PFSK-1 (cell line): ENCODE measurements around the gene C1orf52.

GRCh38 chr1:78850937-78851370, 155.6 kb downstream of the ADGRL4 start:
- RRBS = no CpG with 5 or more reads among the region's 22 CpGs

DNA sequence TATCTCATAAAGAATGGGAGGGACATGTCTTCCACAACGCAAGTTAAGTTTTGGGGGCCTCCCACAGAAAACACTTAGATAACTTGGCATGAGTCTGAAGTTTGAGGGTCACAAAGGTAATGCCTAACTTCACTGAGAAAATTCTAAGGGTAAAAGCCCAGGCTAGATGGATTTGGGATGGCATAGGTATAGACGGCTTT, 1038.9 kb upstream of the ADGRL4 start:
- RRBS = no CpG with 5 or more reads among the region's 2 CpGs

DNA sequence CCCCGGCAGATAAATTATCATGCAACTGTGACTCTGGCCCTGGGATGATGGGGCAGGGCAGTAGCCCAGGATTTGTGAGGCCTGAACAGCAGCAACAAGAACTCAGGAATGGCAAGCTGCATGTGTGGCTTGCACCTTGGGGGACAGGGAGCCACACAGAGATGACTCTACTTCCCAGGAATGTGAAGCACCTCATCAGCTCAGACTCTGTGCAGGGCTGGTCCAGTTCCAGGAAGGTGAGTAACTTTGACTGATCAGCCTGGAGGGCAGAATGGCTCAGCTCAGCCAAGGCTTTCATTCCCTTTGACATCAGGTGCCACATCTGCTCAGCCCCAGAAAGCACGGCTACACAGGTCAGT, 626.0 kb upstream of the ADGRL2 start:
- RRBS = no CpG with 5 or more reads among the region's 2 CpGs

DNA sequence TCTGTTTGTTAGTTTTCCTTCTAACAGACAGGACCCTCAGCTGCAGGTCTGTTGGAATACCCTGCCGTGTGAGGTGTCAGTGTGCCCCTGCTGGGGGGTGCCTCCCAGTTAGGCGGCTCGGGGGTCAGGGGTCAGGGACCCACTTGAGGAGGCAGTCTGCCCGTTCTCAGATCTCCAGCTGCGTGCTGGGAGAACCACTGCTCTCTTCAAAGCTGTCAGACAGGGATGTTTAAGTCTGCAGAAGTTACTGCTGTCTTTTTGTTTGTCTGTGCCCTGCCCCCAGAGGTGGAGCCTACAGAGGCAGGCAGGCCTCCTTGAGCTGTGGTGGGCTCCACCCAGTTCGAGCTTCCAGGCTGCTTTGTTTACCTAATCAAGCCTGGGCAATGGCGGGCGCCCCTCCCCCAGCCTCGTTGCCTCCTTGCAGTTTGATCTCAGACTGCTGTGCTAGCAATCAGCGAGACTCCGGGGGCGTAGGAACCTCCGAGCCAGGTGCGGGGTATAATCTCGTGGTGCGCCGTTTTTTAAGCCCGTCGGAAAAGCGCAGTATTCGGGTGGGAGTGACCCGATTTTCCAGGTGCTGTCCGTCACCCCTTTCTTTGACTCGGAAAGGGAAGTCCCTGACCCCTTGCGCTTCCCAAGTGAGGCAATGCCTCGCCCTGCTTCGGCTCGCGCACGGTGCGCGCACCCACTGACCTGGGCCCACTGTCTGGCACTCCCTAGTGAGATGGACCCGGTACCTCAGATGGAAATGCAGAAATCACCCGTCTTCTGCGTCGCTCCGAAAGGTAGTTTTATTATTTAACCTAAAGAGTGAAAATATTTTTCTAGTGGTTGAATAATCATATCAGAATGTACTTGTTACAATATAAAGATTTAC, 335.6 kb downstream of the ADGRL2 start:
- RRBS = no CpG with 5 or more reads among the region's 37 CpGs

- RRBS = no CpG with 5 or more reads among the region's 3 CpGs
These were observed 848.4 kb downstream of the TTLL7 start for GRCh38 chr1:83150591-83150791.

GRCh38 chr1:83860877-83861295, 138.0 kb downstream of the TTLL7 start:
- RRBS = 84% methylated on average over 7 of the region's 24 CpGs

DNA sequence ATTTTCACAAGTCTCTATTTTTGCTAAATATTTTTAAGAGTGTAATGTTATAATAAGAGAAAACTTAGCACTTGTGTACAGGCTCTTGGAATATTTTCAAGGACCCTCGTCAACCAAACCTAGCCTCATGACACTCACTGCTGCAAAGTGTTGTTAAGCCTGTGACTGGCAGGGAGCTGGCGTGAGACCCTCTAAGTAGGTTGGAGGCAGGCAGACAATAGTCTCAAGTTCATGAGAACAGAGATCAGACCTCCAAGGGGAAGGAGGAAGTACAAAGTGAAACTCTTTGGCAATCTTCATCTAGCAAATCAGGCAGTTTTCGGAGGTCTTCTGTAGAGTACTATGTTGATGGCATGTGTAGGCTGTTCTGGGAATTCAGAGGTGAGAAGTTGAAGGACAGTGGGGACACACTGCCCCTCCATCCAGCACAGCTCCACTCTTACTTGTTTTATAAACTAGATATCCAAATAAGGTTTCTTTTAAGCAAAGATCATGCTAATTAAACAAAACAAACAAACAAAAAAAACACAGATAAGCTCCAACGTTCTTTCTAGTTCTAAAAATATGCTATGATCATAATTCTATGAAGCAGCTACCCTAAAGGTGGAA, 39.0 kb downstream of the DNASE2B start:
- RRBS = no CpG with 5 or more reads among the region's 4 CpGs

- RRBS = no CpG with 5 or more reads among the region's 4 CpGs
These were observed 24.8 kb upstream of the CTBS start for GRCh38 chr1:84598890-84599560.

DNA sequence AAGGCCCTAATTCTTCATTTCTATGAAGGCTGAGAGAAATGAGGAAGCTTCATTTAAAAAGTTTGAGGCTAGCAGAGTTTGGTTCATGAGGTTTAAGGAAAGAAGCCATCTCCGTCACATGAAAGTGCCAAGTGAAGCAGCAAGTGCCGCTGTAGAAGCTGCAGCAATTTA, 2.8 kb upstream of the SSX2IP start:
- RRBS = no CpG with 5 or more reads among the region's 2 CpGs

GRCh38 chr1:84758846-84759820, 68.9 kb upstream of the SSX2IP start:
- RRBS = no CpG with 5 or more reads among the region's 19 CpGs

GRCh38 chr1:84857308-84857749, 35.7 kb downstream of the LPAR3 start:
- RRBS = no CpG with 5 or more reads among the region's 4 CpGs

- RRBS = no CpG with 5 or more reads among the region's 14 CpGs
These were observed 1.9 kb upstream of the MCOLN2 start for GRCh38 chr1:84998677-84999419.

GRCh38 chr1:85259325-85260433, at the start of gene C1orf52:
Gene C1orf52 (minus strand): TSS chr1:85259662.
- RRBS = 2% methylated on average over 14 of the region's 60 CpGs

DNA sequence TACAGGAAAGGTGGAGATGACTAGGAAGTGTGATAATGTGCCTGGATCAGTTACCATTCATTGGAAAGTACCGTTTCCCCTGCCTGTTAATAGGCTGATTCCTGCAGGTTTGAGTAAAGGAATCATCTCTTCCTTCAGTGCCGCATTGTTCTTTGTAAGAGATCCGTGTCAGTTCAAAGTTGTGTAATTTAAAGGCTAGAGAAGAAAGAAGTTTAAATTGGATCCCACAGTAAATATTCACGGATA, 43.5 kb upstream of the BCL10 start:
- RRBS = no CpG with 5 or more reads among the region's 4 CpGs

DNA sequence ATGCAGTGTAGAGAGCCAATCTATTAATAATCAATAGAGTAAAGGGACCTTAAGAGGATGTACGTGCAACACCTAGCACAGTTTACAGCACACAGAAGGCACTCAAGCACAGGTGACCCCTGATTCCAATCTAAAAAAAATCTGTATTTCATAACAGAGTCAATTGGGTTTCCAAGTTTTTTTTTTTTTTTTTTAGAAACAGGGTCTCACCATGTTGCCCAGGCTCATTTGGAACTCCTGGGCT, 74.4 kb upstream of the BCL10 start:
- RRBS = no CpG with 5 or more reads among the region's 1 CpG

GRCh38 chr1:85473604-85474356, 8.8 kb upstream of the DDAH1 start:
- RRBS = no CpG with 5 or more reads among the region's 4 CpGs

DNA sequence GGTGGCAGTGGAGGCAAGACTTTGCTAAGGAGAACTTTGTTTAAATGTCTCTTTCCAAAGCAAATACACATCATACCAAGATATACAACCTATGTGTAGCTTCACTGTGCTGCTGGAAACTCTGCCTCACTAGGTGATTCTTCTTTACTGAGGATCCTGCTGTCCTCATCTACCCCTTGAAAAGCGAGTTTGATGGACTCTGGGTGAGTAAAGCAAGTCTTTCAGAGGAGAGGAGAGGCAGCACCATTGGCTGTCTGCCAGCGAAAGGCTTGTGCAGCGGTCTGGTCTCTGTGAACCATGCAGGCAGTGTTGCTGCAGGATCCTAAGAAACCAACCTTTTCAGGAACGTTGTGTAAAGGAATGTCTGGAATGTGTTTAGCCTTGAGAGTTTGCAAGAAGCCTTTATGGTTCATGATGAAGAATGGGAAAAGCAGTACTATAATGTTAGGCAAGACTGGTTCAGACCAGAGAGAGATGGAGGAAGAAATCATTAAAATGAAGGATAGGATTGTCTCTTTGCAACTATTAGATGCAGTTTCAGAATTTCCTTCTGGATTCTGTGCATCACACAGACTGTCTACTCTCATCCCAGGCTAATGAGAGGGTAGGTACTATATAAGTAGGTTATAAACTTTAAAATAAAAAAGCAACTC, 53.4 kb upstream of the CCN1 start:
- RRBS = no CpG with 5 or more reads among the region's 4 CpGs

DNA sequence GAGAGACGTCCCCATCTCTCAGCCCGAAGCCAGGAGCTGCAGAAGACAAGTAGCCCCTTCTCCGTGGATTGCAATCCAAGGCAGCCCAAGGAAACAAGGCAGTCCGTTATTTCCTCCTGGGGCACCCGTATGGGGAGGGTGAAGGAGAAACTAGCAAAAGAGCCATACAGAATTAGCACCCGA, 2.9 kb upstream of the CCN1 start:
- RRBS = no CpG with 5 or more reads among the region's 6 CpGs

GRCh38 chr1:85582357-85582911, 1.9 kb downstream of the CCN1 start:
- RRBS = no CpG with 5 or more reads among the region's 18 CpGs

DNA sequence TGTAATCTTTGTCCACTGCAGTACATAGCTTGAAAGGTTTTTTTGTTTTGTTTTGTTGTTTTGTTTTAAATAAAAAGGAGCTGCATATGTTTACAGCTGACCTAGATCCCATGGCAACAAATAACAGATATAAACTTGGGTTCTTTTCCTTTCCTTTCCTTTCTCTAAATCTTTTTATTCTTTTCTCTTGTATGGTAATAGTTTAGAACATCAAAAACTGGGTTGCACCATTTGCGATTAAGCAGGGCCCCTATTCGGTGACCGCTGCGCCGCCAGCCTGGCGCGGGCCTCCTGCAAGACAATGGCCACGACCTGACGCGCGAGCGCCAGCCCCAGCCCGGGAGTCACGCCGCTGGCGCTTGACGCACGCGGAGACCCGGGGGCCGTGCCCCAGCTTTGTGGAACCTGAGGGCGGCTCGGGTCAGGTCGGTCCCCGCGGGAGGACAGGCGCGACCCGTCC, 35.2 kb downstream of the CCN1 start:
- RRBS = 90% methylated on average over 8 of the region's 29 CpGs